GM19240 (cell line): ENCODE measurements around the genes STAT3, COASY and PSME3.

DNA sequence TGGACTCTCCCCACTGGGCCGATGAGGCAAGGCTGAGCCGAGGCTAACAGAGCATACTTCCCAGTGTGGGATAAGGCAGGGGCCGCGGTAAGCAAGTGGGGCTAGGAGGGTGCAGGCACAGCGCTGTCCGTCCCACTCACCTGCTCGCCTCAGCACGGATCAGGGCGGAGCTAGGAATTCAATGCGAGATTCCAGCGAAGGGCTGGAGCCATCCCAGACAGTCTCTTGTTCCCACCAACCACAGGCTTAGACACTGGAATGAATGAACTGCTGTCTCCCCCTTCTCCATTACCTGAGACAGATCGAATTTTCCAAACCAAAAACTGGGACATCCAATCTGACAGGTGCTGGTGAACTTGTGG lies 728 bp upstream of the ACLY start:
- RRBS: no CpG with 5 or more reads among the region's 12 CpGs

DNA sequence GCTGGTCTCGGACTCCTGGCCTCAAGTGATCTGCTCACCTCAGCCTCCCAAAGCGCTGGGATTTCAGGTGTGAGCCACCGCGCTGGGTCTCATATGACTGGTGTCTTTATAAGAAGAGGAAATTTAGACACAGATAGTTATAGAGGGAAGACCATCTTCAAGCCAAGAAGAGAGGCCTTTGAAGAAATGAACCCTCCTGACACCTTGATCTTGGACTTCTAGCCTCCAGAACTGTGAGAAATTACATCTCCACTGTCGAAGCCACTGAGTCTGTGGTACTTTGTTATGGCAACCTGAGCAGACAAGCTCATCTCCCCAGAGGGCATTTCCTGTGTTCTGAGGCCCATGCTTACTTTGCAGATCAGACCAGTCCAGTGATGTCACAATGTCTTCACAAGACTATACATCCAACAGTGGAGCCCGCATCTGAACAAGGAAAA lies 14.7 kb upstream of the C17orf113 start:
- RRBS: no CpG with 5 or more reads among the region's 6 CpGs

GRCh38 chr17:42266721-42267774 lies 9.1 kb downstream of the STAT5B start:
- RRBS: no CpG with 5 or more reads among the region's 9 CpGs

- RRBS: no CpG with 5 or more reads among the region's 7 CpGs
These were observed 3.8 kb downstream of the STAT5B start for GRCh38 chr17:42272091-42273174.

DNA sequence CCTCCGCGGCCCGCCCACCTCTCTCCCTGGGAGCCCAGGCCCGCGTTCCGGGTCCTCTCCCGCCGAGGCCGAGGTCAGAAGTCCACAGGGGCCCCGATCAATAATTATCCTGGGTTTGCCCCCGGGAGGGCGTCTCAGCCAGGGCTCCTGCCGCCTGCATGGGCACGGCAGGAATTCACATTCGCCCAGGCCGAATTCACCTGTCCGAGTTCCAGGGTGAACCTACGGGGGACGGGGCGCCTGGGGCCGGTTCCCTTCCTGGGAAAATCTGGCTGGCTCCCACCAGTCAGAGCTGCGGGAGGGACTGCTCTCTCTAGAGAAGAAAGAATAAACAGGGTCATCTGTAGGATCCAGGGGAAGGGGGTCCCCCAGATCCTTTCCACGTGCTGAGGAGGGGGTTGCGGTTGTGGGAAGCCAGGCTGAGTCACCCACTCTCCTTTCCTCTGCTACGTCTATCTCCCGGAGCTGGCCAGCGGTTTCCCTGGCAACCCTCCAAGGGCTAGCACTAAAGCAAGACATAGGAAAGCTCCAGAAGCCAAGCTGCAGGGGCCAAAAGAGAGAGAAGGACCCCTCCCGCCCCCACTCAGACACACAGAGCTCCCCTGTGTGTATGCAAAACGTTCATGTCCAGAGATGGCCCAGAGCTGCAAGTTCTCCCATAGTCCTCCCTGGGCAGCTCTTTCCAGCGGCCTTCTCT lies 727 bp upstream of the STAT5B start:
- RRBS: 2% methylated on average over 6 of the region's 30 CpGs

DNA sequence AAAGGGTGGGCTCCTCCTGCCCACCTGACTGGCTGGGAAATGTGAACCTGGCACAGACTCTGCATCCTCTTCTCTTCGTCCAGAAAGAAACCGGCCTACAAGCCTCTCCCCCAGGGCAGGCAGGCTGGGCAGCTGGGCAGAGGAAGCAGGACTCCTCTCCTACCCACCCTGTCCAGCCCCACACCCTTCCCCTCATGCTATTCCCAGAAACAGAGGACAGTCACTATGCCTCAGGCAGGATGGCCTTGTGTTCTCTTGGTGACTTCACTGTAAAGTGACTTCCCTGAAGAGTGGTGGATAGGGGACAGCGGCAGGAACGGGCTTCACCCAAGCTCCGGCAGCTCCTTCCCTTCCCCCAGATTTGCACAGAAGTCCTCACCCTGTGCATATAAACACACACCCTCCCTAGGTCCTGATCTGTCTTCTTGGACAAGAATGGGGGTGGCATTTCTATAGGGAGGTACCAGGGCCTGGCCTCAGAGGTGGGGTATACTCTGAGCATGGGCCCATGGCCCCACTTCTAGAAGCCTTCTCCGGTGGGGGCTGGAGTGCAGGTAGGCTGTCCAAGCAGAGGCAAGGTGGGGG lies 4.9 kb upstream of the STAT5A start:
- RRBS: no CpG with 5 or more reads among the region's 6 CpGs

DNA sequence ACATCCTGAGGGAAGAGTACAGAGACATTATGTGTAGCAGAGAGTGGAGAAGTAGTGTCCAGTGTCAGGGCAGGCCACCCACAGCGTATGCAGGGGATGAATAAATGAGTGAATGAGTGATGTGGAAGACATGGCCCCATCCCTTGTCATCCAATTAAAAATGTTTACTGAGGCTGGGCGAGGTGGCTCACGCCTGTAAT lies 14.1 kb downstream of the STAT5A start:
- RRBS: no CpG with 5 or more reads among the region's 3 CpGs

DNA sequence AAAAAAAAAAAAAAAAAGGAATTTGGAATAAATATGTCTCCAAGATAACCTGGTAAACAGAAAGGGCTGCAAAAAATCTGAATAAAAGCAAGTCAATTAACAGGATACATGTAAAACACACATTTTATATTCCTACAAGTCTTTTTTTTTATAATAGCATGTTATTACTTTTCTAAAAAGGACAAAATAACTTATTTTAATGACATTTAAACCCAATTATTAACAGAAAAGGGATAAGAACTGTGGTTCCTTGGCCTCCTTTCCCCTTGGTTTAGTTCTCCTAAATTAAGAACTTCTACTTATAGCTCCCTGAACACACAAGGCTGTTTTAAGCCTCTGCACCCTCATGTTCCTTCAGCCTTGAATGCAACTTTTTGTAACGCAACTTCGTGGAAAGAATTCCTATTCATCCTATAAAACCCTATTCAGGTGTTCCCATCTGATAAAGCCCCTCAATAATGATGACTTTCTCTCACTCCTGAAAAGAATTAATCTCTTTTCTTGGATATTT lies 6.5 kb downstream of the STAT3 start:
- RRBS: no CpG with 5 or more reads among the region's 2 CpGs

- RRBS: 2% methylated on average over 12 of the region's 49 CpGs
These were observed 494 bp downstream of the STAT3 start for GRCh38 chr17:42387654-42388242.

DNA sequence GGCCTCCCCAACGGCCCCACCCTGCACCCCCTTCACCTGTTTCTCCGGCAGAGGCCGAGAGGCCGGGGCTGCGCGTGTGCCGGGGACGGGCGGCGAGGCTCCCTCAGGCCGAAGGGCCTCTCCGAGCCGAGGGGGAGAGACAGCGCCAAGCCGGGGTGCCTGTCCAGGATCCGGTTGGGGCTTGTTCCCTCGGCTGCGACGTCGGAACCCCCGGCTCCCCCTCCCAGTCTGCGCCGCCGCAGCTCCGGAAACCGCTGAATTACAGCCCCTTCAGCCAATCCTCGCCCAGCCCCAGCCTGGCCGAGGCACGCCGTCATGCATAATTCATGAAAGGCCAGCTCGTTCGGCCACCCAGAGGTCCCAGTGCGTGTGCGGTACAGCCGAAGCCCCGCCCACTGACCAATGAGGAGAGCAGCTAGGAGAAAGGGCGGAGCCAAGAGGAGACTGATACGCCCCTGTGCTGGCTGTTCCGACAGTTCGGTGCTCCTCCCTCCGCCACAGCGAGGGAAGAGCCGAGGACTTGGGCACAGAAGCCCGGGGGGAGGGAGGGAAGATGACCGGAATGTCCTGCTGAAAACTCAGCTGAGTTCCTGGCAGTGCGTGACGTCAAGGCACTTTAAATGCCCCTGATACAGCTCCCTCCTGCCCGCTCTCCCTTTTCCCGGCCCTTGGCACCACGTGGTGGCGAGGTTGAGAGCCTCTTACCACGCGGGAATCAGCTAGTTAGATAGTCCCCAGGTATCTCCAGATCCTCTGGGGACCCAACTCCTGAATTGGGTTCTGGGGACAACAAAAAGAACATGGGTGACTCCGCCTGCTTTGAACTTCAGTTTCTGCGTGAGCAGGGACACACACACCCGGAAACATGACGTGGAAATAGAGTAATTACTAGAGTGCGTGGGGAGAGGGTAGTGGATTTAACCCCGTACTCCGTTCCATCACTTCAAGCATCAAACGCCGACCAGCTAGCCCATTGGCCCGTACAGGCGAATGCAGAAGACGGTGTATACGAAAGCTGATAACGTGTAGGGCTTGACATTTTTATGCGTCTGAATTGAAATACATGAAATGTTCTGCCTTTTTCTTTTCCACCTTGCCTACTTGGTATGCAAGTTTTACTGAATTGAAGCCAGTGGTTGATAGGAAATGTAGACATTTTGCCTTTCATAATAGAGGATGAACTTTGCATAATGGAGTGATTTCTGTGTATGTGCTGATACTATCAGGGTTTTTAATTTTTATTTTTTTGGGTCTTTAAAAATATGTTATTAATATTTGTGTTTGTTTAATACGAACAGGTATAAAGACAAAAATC lies at the start of gene STAT3:
STAT3 (minus strand) TSS at position 200 of the 1,315 bp plus-strand sequence.
- RRBS: 1% methylated on average over 19 of the region's 69 CpGs

- RRBS: no CpG with 5 or more reads among the region's 5 CpGs
These were observed 15.8 kb downstream of the CAVIN1 start for GRCh38 chr17:42406869-42407944.

DNA sequence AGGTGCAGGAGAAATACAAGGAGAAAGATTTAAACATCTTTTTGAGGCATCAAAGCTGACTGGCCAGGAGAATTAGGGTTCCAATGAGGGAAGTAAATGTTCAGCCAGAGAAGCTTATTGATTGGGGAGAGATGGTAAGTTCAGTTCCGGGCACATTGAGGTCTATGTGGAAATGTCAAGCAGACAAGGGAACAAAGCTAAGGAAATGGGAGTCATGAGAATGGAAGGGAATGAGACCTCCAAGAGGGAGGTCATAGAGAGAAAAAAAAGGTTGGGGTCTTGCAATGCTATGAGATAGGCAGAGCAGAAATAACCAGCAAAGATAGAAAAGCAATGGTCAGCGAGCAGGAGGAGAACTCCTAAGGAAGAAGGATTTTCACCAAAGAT lies 30.9 kb downstream of the ATP6V0A1 start:
- RRBS: no CpG with 5 or more reads among the region's 2 CpGs

DNA sequence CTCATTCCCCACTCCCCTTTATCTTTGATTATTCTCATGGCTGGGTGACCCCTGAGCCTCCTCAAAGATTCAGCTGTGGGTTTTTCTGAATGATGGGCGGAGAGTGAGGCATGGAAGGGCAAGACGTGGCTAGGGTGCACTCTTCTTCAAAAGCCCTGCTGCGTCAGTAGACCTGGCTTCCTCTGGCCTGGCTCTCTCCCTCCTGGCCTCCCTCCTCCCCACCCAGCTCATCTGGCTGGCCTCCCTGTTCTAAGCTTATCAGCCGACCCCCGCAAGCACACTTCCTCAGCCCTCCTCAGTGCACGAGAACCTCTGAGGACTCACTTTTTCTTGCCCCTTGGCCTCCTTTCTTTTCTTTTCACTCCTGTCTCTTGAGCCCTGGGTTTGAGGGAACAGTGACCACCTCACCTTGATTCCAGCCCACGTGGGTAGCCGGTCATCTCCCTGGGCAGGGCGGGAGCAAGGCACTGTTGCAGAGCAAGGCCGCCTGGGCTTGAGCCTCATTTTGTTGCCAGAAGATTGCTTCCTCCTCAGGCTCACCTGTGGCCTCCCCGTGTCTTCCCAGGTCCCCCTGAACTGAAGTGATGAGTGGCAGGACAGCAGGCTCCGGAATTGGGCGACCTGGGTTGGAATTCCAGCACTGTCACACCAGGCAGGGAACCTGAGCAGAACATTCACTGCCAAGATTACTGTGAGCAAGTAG lies 19.7 kb upstream of the NAGLU start:
- RRBS: no CpG with 5 or more reads among the region's 13 CpGs

GRCh38 chr17:42561792-42562241 lies at the start of gene COASY:
TSS of gene COASY (plus strand) at chr17:42562148.
- RRBS: no CpG with 5 or more reads among the region's 25 CpGs

GRCh38 chr17:42610500-42610904 lies 1.0 kb downstream of the TUBG1 start:
- RRBS: no CpG with 5 or more reads among the region's 8 CpGs

DNA sequence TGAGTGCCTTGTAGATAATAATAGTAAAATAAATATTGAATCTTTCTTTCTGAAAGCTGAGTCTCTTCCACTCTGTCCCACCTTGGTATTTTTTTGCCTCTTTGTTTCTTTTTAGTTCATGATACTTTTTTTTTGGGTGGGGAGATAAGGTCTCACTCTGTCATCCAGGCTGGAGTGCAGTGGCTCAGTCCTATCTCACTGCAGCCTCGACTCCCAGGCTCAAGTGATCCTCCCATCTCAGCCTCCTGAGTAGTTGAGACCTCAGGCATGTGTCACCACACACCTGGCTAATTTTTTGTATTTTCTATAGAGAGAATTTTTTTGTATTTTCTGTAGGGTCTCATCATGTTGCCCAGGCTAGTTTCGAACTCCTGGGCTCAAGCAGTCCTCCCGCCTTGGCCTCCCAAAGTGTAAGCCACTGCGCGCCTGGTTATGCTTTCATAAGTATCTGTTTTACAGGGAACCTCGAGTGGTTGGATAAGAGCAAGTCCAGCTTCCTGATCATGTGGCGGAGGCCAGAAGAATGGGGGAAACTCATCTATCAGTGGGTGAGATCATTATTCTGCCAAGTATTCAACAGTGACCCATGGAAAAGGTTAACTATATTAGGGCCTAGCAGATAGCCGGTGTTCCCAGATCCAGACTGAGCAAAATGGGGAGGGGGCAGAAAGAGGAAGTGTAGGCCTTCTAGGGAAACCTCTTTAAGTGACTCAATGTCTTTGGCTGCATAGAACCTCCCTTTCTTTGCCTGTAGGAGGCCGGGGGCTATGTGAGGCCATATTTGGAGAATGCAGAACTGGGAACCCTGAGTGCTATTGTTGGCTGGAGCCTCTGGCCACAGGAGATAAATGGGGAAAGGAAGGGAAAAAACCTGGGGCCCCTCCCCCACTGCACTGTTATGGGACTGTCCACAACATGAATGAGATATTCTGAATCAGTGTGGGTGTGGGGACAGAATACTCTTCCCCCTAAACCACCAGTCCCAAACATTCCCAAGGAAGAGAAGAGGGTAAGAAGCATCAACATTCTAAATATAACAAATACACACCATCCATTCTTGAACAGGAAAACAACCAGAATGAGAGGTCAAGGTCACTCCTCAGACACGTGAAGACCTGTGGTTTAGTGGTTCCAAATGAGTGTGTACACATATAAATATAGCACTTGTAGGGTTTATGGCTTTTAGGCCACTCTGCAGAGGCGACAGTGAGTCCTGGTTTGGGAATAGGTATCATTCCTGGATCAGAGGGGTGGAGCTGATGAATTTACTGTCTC lies 2.1 kb downstream of the VPS25 start:
- RRBS: no CpG with 5 or more reads among the region's 11 CpGs

DNA sequence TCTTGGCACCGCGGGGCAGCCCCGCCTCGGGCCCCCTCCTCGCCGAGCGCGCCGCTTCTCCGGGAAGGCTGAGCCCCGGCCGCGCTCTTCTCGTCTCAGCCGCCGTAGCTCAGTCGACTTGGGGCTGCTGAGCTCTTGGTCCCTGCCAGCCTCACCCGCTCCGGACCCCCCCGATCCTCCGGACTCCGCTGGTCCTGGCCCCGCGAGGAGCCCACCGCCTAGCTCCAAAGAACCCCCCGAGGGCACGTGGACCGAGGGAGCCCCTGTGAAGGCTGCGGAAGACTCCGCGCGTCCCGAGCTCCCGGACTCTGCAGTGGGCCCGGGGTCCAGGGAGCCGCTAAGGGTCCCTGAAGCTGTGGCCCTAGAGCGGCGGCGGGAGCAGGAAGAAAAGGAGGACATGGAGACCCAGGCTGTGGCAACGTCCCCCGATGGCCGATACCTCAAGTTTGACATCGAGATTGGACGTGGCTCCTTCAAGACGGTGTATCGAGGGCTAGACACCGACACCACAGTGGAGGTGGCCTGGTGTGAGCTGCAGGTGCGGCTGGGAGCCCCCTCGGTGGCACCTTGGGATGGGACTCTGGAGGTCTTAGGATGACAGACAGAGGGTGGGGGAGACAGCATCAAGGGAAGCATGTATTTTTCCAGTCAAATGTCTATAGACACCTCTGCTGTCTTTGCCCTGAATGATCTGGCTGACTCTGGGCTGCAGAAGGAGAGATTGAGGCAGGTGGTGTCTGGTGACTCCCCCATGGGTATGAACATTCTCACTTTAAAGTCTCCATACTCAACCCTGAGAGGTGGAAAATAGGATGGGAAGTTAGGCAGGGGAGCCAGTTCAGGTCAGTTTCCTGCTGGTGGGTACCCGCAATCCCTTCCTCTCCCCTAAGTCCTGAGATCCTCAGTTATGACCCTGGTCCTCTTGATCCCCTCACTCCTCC lies 639 bp downstream of the WNK4 start:
- RRBS: 9% methylated on average over 8 of the region's 50 CpGs

- RRBS: no CpG with 5 or more reads among the region's 4 CpGs
These were observed 8.4 kb downstream of the BECN1 start for GRCh38 chr17:42815663-42816024.

DNA sequence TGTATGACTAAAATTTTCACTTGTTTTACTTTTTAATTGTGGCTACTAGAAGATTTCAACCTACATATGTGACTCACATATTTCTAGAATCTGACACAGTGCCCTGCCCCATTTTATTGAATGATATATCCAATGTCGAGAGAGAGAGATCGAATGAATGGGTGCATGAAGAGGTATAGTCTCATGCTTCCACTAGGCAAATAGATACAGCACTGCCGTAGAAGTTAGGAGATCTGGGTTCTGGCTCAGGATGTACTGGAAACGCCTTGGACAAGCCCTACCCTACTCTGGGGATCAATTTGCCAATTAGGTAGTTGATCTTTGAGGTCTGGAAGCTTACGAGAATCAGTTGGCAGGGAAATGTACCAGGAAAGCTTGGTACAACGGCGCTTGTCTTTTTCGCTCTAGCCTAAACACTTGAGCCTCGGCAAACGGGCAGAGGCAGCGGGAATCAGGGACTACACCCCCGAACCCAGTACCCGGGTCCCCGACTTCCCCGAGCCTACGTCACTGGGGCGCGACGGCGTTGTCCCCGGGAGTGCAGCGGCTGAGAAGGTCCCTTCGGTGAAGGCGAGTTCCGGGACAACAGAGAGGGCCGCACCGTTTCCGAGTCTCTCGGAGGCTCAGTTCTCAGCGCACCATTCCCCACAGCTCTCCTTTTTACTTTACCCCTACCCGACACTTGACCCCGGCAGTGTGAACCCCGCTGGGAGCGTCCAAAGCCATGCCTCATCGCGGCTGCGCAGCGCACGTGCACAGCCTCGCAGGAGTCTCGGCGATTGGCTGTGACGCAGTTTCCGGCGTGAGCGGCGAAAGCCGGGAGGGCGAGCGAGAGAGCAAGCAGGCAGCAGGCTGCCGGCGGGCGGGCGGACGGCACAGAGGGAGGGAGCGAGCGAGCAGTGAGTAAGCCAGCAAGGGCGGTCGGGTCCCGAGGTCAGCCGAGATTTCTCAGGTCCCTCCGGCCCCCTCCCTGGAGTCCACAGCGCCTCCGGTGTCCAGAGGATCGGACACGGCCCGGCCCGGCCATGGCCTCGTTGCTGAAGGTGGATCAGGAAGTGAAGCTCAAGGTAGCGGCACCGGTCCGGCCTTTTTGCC lies at the start of gene PSME3:
PSME3 (plus strand) TSS at position 791 of the 1,095 bp plus-strand sequence.
- RRBS: 1% methylated on average over 40 of the region's 72 CpGs

GRCh38 chr17:42910985-42911264 lies 10.3 kb downstream of the G6PC1 start:
- RRBS: no CpG with 5 or more reads among the region's 6 CpGs